SK-N-DZ (cell line): ENCODE data around the gene POLR1D.

DNA sequence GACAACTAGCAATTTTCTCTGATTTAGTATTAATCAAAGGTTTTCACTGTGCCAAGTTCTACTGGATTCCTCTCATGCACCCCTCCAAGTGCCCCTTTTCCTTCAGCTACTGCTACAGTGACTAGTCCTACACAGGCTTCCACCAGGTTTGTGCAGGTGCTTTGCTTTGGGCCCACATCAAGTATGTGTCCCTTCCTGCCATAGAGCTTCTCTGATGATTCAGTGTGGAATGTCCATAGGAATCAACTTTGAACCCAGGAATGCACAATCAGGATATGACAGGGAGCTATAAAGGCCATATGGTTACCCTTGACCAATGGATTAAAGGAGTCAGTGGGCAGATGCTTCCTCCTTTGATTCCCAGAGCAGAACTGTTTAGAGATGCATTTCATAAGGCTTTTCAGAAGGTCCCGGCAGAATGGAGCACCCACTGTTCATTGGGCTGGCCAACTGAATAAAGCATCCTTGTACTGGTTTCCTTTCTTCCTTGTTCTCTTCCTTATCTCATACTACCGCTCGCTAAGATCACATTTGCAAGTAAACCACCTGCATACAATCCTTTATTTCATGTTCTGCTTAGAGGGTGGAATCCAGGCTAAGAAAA lies 145.2 kb upstream of the WASF3 start:
RAMPAGE:
- cytosol, long total RNA: no peak
- nucleus, long total RNA: no peak

RAMPAGE:
- cytosol, long total RNA: no peak
- nucleus, long total RNA: no peak
Measured at GRCh38 chr13:26604837-26605349, 47.4 kb downstream of the WASF3 start.

DNA sequence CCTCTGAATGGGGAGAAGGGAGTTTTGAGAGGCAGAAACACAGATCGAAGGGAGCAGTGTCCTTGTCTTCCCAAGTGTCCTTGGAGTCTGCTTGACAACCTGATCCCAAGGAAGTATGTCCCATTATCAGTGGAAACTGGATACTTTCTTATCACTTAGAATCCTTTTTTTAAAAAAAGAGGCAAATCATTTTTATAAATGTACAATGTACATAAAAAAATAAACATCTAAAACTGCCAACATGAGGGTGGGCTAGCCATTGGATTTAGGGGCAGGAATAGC lies 195.5 kb upstream of the GPR12 start:
RAMPAGE:
- cytosol, long total RNA: no peak
- nucleus, long total RNA: no peak

DNA sequence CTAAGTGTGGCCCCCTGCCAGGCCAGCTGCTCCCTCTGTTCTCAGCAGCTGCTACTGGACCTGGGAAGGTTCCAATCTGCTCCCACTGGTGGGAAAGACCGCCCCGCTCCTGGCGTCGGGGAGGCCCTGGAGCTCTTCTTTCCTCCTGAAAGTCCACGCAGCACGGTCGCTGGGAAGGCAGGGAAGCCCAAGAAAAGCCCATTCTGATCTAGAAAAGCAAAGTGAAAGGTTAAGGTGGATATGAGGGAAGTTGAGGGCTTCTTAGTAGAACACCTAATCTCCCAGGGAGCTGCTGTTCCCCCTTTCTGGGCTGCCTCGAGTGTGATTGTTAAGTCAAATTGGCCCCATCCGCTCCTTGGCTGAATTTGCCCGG lies 205.5 kb downstream of the USP12 start:
RAMPAGE:
- cytosol, long total RNA: no peak
- nucleus, long total RNA: no peak

DNA sequence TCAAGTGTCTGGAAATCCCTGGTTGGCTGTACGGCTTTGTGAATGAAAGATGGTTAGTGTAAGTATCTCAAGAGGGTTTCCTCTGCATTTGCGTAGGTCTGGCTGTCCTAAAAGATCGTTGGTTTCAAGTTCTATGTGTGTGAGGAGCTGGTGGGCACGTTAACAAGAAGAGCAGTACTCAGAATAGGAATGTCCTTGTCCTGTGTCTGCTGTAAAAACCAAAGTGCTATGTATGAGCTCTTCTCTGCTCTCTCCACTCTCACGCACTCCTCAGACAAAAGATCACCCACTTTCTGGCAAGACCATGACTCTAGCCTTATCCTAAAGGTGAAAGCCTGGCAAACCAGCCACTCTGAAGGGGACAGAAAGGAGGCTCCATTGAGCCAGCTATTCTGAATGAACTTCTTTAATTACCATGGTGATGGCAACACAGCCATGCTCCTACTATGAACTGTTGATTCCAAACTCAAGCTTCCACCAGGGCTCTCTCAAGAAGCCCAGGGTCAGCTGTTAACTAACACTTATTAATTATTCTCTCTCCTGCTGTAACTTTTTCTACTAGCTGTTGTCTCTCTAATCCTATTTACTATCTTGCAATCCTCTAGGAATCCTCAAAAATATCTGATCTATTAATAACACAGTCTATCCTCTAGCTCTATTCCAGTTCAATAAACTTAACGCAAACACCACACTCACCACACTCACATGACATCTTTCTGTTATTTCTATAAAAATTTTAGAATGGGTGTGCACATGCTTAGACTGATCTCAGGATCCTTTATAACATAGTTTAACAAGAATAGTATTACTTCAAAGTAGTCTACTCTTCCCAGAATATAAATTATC lies 38.8 kb downstream of the USP12 start:
RAMPAGE:
- cytosol, long total RNA: no peak
- nucleus, long total RNA: no peak

GRCh38 chr13:27252074-27252404 lies 681 bp downstream of the RPL21 start:
RAMPAGE:
- cytosol, long total RNA: no peak
- nucleus, long total RNA: no peak

DNA sequence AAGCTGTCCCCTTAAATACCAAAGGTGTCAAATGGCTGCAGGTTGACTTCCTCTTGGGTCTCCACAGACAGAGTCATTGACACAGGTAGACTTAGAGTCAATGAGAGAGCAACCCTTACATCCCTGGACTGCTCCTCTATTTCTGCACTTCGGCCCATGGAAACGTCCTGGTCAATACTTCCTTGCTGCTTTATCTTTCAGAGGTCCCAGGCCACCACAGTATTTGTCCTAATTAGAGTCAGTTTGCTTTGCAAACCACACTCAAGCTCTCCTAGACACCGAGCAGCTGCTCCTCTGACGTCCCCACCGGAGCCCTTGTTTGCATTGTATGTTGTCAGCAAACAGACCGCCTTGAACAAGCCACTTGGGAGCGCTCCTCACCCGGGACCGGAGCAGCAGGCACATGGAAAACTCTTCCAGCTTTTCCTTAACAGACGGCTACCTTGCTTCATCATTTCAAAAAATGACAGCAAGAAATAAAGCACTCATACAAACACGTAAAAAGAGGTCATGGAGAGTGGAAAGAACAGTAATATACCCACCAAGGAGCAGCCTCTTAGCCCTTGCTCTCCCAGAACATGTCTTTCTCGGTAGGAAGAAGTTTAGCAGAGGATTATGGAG lies 51.5 kb upstream of the GTF3A start:
RAMPAGE:
- cytosol, long total RNA: no peak
- nucleus, long total RNA: no peak

DNA sequence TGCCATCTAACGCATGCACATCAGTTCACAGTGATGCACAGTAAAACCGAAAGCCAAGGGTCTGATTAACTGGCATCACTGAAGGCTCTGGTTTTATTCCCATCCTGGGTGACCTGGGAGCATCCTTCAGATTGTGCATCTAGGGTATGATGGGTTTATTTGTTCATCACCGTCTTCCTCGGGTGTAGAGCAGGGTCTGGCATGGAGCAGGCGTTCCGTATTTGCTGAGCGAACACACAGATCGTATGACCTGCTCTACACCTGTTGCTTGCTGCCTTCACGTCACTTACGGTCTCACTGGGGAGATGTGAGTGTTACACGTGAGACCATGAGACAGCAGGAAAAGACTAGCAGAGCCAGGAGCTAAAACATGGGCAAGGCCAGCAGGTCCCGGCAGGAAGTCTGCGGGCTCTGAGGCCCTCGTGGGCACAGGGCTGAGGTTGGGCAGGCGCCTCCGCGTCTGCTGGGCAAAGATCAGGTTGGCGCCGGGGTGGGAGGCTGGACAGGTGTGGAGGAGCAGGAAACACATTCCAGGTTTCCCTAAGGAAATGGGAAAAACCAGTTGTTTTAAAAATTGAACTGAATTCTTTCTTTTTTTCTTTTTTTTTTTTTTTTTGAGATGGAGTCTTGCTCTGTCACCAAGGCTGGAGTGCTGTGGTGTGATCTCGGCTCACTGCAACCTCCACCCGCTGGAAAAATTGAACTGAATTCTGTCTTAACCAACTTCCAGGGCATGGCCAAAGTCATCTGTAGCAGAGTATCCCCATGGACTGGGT lies 19.7 kb upstream of the GTF3A start:
RAMPAGE:
- cytosol, long total RNA: no peak
- nucleus, long total RNA: no peak

DNA sequence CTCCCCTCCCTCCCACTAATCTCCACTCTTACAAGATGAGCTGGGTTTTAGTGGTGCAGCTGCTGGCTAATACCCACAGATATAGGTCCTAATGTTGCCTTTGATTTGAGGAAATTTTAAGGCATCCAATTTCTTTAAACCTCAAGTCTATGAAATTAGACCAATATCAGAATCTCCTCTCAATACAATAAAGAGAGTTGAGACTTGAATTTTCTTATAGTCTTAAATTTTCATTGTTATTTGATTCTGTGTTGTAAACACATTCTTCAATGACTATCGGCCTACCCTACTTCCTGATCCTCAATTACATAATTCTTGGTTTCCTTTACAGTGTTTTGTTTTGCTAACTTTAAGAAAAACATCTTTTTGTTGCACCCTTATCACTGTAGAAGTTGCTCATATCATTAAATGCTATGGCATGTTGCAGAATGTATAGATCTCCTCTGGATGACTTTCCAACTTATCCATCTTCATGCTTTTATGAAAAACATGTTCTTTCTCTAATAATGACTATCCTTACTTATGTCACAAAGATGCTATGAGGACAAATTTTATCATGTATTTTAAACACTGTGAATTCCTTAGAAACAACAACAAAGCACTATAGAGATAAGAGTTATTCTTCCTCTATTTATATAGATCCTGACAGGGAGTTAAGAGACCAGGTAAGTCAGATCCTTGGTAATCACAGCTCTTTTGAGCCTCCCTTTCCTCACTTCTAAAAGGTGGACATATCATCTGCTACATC lies 58.8 kb downstream of the LNX2 start:
RAMPAGE:
- cytosol, long total RNA: no peak
- nucleus, long total RNA: no peak

RAMPAGE:
- cytosol, long total RNA: no peak
- nucleus, long total RNA: no peak
Measured at GRCh38 chr13:27569041-27569580, 51.2 kb downstream of the LNX2 start.

DNA sequence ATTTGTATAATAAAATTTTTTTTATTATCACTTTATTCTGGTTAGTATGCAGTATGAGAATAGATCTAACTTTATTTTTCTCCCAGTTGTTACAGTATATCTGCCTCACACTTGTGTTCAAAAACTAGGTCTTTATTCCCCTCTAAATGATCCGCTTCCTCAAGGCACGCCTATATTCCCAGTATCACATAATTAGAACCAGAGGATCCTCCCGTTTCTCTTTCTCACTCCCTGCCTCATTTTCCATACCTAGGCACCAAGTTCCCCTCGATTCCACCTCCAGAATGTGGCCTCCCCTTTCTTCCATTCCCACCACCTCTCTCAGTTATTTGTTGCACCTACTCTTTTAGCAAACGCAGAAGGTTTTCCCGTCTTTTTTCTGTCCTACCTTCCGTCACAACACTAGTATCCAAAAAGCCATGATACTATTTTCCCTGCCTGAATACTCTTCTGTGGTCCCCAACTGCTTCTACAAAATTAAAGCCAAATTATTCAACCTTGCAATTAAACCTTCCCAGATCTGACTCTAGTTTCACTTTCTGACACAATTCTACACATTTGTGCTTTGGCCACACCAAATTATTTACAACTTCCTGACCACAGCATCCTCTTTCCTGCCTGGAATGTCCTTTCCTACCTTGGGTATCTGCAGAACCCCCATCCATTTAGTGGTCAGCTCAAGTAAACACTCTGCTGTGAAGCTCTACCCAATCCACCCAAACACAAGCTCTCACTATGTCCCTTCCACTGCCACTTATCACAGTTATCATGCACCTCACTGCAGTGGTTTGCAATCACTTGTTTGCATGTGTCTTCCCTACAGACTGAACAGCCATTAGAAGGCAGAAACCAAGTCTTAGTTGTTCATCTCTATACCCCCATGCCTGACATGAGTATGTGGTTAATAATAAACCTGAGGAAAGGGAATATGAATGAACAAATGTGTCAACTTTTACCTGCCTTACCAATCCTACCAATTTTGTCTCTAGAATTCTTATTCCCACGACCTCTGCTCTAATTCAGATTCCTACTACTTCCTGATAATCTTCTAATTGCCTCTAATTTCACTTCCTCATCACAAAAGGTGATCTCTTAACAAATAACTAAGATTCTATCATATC lies 25.4 kb downstream of the LNX2 start:
RAMPAGE:
- cytosol, long total RNA: no peak
- nucleus, long total RNA: no peak

DNA sequence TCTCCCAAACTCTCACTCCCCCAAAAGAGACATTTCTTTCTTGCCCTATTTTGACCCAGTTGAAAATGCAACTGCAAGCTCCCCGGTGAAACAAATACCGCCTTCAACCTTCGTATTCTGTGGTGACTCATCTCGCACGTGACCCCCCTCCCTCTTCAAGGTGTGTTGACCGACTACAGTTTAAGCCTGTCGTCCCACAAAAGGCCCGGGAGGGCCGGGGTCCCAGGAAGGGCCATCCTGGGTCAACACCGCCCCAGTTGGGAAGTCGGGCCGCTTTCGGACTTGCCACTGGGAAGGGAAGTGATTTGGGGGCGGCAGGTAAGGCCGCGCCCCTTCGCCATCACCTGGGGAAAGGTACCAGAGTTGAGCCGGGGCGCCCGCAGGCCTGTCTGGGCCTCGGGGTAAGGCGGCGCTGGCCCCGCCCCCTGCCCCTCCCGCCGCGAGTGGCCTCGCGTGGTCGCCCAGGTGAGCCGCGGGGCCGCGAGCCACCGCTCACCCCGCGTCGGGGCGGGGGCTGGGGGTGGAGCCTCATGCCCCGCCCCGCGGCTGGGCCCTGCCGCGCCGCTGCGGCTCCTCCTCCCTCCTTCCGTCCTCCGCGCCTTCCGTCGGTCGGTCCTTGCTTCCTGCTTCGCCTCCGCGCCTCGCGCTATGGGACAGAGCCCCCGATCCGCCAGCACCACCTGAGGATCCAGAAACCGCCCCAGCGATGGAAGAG lies at the start of gene POLR1D:
TSS of gene POLR1D (plus strand) at position 615 of the 715 bp plus-strand sequence.
RAMPAGE:
- cytosol, long total RNA: start-site peak on the plus strand centred at position 583 of the sequence, 97 bp wide, 3,188 and 1,296 reads in 2 replicates
- nucleus, long total RNA: no peak

RAMPAGE:
- cytosol, long total RNA: no peak
- nucleus, long total RNA: no peak
Measured at GRCh38 chr13:27829780-27830331, 37.6 kb downstream of the GSX1 start.

DNA sequence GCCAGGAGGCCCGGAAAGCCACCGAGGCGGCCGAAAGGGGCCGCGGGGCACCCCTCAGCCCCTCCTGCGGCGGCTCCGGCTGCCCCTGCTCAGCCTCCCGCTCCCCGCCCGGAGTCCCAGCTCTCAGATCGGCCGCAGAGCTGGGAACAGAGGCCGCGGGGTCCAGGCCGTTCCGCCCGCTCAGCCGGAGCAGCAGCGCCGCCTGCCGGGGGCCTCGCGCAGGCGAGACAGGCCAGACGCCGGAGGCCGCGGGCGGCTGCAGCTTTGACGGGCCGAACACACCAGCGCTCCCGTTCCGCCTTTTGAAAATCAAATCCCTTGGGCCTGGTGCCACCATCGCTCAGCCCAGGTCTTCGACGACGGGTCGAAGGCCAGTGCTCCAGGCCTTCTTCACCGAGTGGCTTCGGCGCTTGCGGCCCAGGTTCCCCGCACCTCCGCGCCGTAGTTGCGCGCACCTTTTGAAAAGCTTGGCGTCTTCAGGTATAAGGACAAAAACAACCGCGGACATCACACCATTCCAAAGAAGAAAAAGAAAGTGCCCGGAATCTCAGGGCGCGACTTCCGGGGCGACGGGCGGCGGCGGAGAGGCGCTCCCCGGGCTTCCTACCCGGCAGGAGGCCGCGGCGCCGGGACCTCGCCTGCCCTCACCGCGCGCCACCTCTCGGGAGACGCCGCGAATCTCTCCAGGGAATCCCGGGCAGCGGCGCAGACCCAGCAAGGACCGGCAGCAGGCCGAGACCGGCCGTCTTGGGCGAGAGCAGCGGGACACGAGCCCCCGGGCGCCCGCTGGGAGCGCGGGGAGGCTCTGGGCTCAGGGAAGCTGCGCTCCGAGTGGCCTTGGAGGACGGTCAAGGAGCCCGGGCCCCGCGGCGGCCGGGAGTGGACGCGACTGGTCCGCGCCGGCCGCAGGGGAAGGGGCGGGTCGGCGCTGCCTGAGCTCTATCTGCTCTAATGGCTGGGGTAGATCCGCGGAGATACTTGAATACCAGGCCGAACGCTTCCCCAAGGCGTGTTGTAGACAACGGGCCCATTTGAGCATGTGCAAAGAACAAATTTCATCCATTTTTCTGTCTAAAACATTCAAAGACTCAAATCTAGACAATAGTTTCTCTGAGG lies 14.9 kb downstream of the CDX2 start:
RAMPAGE:
- cytosol, long total RNA: no peak
- nucleus, long total RNA: no peak

DNA sequence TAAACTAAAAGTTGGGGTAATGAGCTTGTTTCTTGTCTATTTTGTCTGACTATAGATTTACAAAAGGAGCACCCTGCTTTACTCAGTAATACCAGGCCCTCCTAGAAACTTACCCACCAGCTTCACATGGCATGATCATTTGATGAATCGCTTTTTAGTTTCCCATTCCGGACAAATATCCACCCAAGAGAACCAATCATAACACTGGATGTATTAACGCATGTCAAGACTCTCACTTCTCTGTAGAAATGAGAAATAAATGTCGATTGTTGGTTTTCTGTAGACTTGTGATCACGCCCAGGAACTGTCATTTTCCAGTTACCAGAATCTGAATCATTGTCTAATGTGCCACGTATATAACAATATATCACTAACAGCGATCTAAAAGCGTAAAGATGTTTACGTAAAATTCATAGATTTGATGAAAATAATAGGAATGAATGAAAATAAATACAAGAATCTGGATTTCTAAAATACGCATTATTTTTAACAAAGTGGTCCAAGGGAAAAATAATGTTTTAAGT lies 14.1 kb downstream of the CDX2 start:
RAMPAGE:
- cytosol, long total RNA: no peak
- nucleus, long total RNA: no peak

RAMPAGE:
- cytosol, long total RNA: no peak
- nucleus, long total RNA: no peak
Measured at GRCh38 chr13:27967086-27967706, 1.9 kb downstream of the CDX2 start.

GRCh38 chr13:27971239-27971687 lies 2.1 kb upstream of the CDX2 start:
RAMPAGE:
- cytosol, long total RNA: no peak
- nucleus, long total RNA: no peak

DNA sequence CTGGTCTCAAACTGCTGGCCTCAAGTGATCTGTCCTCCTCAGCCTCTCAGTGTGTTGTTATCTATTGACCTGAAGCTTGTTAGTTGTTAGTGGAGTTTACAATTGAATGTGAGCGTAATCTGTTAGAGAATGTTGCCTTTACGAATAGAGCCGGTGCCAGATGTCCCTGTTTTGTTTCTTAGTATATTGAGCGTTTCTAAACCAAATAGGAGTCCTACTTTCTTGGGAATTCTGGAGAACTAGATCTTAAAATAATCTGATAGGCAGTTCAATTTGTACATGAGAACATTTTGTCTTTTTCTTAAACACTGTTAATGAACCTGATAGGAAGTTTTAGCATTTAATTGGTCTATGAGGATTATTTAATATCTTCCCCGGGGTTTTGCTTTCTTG lies 1.8 kb downstream of the PAN3 start:
RAMPAGE:
- cytosol, long total RNA: no peak
- nucleus, long total RNA: no peak

DNA sequence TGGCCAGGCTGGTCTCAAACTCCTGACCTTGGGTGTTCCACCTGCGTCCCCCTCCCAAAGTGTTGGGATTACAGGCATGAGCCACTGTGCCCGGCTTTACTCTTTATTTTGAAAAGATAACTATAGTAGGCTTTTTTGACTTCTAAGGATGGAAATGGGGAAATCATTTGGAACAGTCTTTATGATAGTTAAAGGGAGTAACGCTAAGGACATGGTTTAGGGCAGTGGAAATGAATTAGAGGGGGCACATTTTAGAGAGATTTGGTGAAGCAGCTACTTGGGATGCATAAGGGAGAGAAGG lies 21.8 kb downstream of the PAN3 start:
RAMPAGE:
- cytosol, long total RNA: no peak
- nucleus, long total RNA: no peak

DNA sequence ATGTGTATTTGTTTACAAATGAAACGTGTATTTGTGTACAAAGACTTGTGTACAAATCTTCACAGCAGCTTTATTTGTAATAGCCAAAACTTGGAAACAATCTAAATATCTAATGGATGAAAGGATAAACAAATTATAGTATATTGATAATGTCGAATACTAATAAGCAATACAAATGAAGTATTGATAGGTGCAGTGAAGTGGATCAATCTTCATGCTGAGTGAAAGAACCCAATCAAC lies 75.8 kb downstream of the PAN3 start:
RAMPAGE:
- cytosol, long total RNA: no peak
- nucleus, long total RNA: no peak